MCF 10A (cell line): ENCODE measurements around a stretch of chr13.

GRCh38 chr13:40659942-40660811 is 6.3 kb downstream of the FOXO1 start:
- PRO-cap: no peak
- RRBS: no CpG with 5 or more reads among the region's 4 CpGs

DNA sequence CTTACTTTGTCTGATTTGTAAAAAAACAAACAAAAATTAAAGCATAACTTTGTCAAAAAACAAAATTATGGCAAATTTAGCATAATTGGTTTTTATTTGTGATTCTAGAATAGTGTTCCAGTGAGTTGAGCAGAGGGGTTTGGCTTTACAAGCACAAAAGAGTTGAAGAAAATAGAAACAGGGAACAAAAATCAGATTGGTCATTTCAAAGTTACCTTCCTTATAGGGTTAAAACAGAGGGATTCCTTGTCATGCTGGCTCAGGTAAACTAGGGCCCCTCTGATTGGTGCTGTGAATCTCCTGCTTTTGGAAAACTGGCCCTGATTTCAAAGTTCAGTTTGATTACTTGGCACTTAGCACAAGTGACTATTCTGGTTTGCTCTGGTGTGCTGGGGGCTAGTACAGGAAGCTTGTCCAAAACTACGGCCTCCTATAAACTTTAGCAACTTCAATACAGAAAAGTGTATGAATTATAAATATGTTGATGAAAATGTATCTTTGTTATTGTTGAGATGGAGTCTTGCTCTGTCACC is 1.8 kb upstream of the MRPS31 start:
- PRO-cap: no peak
- RRBS: no CpG with 5 or more reads among the region's 1 CpG

DNA sequence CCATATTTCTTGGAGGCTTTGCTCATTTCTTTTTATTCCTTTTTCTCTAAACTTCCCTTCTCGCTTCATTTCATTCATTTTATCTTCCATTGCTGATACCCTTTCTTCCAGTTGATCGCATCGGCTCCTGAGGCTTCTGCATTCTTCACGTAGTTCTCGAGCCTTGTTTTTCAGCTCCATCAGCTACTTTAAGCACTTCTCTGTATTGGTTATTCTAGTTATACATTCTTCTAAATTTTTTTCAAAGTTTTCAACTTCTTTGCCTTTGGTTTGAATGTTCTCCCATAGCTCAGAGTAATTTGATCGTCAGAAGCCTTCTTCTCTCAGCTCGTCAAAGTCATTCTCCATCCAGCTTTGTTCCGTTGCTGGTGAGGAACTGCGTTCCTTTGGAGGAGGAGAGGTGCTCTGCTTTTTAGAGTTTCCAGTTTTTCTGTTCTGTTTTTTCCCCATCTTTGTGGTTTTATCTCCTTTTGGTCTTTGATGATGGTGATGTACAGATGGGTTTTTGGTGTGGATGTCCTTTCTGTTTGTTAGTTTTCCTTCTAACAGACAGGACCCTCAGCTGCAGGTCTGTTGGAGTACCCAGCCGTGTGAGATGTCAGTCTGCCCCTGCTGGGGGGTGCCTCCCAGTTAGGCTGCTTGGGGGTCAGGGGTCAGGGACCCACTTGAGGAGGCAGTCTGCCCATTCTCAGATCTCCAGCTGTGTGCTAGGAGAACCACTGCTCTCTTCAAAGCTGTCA is 80.0 kb downstream of the SLC25A15 start:
- PRO-cap: no peak
- RRBS: no CpG with 5 or more reads among the region's 10 CpGs

GRCh38 chr13:40942938-40943568 is 76.1 kb downstream of the ELF1 start:
- PRO-cap: no peak
- RRBS: no CpG with 5 or more reads among the region's 3 CpGs

DNA sequence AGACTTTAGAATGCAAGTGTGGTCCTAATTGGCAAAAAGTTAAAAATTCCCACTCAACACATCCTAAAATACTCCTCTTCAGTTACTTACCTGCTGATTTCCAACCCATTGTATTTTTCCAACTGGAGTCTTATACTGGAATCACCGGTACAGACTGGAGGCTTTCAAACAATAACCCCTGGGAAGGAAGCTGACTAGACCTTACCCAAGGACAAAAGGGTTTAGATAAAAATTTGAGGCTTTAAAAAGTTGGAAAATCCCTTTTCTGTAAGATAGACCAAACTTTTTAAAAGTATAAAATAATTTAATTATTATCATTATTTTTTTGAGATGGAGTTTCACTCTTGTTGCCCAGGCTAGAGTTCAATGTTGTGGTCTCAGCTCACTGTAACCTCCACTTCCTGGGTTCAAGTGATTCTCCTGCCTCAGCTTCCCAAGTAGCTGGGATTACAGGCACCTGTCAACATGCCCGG is 70.4 kb downstream of the ELF1 start:
- PRO-cap: no peak
- RRBS: no CpG with 5 or more reads among the region's 2 CpGs

GRCh38 chr13:40951255-40951958 is 67.7 kb downstream of the ELF1 start:
- PRO-cap: no peak
- RRBS: no CpG with 5 or more reads among the region's 10 CpGs

GRCh38 chr13:41046729-41047377 is 14.5 kb upstream of the WBP4 start:
- PRO-cap: no peak
- RRBS: no CpG with 5 or more reads among the region's 14 CpGs

GRCh38 chr13:41055002-41055637 is 6.2 kb upstream of the WBP4 start:
- PRO-cap: no peak
- RRBS: no CpG with 5 or more reads among the region's 4 CpGs

- PRO-cap: no peak
- RRBS: no CpG with 5 or more reads among the region's 4 CpGs
These were observed 934 bp downstream of the WBP4 start for GRCh38 chr13:41062263-41062622.

DNA sequence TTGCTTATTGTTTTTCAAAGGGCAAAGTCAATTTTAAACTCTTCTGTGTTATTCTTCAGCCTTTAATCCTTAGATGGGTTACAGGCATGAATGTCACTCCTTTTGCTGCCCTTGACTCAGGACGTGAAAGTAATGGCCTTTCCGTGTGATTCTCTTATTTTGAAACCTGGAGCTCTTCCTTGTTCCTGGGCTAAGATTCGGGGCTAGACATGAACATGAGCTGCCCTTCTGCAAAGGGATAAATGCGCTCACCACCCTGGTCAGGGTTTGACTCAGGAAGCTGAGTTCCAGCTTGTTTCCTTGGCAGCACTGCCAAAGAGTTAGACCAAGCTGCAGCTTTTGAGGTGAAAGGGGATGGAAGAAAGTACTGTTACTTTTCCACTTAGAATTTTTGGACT is 2.0 kb downstream of the RGCC start:
- PRO-cap: no peak
- RRBS: no CpG with 5 or more reads among the region's 4 CpGs

DNA sequence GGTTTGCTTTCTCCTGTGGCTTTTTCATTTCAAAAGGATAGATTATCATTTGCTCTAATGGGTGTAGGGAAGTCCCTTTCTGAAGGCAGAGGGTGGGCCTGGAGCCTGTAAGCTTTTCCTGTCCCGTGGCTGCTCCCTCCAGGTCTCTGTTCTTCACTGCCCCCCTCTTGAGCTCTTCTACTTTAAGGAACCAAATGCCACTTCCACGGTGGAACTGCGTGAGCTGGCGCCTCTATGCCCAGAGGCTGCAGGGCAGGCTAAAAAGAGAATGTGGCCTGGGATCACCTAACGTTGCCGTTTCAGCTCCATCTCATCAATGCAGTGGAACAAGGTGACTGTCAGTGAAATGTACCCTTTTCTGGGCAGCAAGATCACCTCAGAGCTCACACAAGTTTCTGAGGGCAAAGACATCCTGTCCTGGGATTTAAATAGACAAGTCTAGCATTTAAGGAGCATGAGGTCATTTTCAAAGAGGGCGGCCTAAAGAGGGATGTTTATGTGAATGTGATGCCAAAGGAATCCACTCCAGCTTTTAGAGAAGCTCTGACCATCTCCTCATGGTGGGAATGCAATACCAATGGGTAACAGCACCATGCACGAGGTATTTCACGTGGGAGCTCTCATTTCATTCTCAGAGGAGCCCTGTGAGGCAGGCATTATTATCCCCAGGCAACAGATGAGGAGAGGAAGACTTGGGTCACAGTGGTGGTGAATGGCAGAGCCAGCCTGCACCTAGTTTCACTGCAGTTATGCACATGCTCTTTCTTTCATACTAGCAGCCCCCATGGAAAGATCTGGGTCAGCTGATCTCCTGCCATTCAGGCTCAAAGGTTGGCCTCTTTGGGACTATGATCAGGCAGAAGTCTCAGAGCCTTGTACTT is 39.2 kb downstream of the RGCC start:
- PRO-cap: no peak
- RRBS: no CpG with 5 or more reads among the region's 9 CpGs

GRCh38 chr13:41567649-41568594 is 110.6 kb downstream of the RGCC start:
- PRO-cap: no peak
- RRBS: no CpG with 5 or more reads among the region's 7 CpGs

GRCh38 chr13:42130577-42131543 is 82.4 kb downstream of the DGKH start:
- PRO-cap: no peak
- RRBS: no CpG with 5 or more reads among the region's 6 CpGs

GRCh38 chr13:42219025-42220069 is 52.6 kb upstream of the AKAP11 start:
- PRO-cap: no peak
- RRBS: no CpG with 5 or more reads among the region's 8 CpGs

DNA sequence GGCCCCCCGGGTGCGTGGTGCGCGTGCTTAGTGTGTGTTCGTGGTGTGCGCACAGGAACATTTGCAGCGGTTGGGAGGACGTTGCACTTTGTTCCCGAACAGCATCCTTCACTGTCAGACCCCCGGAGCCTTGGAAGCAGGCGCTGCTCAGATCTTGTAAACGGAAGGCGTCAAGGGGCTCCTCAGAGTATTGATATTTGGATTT is 525 bp downstream of the AKAP11 start:
- PRO-cap: no peak
- RRBS: no CpG with 5 or more reads among the region's 13 CpGs

GRCh38 chr13:42313345-42314032 is 41.5 kb downstream of the AKAP11 start:
- PRO-cap: no peak
- RRBS: no CpG with 5 or more reads among the region's 1 CpG

GRCh38 chr13:42963227-42964006 is 28.6 kb downstream of the EPSTI1 start:
- PRO-cap: no peak
- RRBS: no CpG with 5 or more reads among the region's 6 CpGs

DNA sequence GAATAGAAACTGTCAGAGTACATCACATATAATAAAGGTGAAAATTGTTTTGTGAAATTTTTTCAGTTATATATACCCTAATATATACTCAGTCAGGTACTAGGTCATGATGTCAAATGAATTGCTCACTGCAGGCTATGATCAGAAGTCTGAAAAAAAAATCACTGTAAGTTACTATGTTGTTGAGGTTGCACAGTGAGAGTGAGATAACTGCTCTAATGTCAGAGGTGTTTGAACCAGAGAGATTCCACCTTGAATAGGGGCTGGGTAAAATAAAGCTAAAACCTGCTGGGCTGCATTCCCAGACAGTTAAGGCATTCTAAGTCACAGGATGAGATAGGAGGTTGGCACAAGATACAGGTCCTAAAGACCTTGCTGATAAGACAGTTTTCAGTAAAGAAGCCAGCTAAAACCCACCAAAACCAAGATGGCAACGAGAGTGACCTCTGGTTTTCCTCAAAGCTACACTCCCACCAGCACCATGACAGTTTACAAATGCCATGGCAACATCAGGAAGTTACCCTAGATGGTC is 10.2 kb downstream of the EPSTI1 start:
- PRO-cap: no peak
- RRBS: no CpG with 5 or more reads among the region's 1 CpG

DNA sequence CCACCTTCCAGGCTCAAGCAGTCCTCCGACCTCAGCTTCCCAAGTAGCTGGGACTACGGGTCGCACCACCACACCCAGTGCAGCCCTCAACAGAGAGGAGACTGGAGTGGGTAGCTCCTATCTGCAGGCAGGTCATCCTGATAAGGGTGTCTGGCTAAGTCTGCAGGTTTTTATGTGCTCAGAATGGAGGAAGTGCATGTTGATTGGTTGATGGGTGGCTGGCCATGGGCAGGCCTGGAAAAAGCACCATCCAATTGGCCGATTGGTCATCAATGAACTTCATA is 12.8 kb downstream of the DNAJC15 start:
- PRO-cap: no peak
- RRBS: no CpG with 5 or more reads among the region's 4 CpGs

DNA sequence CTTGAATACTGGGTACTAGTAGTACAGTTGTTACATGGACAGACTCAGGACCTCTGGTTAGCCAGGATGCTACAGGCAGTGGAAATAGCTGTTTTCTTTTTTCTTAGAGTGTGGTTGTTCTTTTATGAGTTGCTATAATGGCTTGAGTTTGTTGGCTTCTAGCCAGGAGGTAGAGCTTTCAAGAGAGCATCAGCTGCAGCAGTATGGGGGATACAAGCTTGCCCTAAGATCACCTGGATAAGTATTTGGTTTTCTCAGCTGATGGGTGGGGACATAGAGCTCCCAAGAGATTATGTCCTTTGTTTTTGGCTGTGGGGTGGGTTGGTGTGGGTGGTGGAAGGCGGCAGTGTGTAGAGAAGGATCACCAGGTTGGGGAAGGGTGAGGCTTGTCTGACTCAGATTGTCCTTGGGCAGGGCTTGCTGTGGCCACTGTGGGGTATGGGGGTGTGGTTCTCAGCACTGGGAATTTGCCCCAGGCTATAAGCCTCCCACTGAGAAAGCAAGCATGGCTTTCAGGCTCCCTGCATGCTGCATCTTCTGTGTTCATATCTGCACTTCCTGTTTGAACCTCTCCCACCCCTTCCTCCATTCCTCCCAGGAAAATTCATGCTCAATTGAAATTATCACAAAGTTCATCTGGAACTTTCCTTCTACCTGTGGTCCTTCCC is 34.8 kb downstream of the DNAJC15 start:
- PRO-cap: no peak
- RRBS: no CpG with 5 or more reads among the region's 1 CpG